Subcutaneous preadipocyte (primary cell): ENCODE measurements around the gene TMED4.

GRCh38 chr7:44107357-44108278 is 3.5 kb downstream of the AEBP1 start:
- CAGE, long polyA plus RNA = no peak

DNA sequence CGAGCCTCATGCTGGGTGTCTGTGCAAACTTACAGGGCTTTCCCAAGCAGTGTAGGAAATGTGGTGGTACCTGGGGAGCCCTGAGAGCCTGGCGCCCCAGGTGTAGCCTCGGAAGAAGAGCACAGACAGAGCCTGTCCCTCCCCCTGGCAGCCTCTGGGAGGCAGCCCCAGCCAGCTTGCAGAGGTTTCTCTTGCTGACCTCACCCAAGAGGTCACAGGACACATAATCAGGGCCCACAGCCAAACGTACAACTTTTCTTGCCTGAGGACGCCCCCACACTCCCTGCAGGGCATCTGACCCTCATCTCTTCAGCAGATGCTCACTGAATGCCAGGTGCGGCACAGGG is 16.1 kb upstream of the MYL7 start:
- CAGE, long polyA plus RNA = no peak

DNA sequence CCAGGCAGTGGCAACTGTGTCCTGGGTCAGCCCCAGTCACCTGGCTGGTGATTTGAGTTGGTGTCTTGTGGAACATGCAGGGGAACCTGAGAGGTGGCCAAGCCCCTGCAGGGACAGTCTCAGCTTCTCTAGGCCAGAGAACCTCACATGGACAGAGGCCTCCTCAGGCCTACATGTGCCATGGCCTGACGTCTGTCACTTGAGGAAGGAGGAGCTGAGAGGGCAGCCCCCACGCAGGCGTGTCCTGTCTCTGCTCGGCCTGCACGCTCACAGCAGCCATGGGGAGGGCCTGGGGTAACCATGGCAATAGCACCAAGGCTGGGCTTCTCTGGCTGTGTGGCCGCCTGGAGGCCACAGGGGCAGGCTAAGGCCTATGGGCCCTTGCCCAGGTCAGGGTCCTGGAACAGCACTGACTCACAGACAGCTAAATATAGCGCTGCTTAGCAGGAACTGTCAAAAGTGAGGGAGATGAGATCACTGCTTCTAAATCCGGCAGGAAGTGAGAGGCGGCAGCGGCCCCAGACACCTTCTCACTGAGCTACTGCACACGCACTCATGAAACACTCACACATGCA is 57.0 kb downstream of the YKT6 start:
- CAGE, long polyA plus RNA = no peak

- CAGE, long polyA plus RNA = no peak
These were observed 61.1 kb downstream of the CAMK2B start for GRCh38 chr7:44264167-44264858.

- CAGE, long polyA plus RNA = no peak
These were observed at the start of gene TMED4 for GRCh38 chr7:44581861-44582416. Gene TMED4 (minus strand): TSS chr7:44582231.

- CAGE, long polyA plus RNA = no peak
These were observed 28.2 kb downstream of the OGDH start for GRCh38 chr7:44634582-44634998.

DNA sequence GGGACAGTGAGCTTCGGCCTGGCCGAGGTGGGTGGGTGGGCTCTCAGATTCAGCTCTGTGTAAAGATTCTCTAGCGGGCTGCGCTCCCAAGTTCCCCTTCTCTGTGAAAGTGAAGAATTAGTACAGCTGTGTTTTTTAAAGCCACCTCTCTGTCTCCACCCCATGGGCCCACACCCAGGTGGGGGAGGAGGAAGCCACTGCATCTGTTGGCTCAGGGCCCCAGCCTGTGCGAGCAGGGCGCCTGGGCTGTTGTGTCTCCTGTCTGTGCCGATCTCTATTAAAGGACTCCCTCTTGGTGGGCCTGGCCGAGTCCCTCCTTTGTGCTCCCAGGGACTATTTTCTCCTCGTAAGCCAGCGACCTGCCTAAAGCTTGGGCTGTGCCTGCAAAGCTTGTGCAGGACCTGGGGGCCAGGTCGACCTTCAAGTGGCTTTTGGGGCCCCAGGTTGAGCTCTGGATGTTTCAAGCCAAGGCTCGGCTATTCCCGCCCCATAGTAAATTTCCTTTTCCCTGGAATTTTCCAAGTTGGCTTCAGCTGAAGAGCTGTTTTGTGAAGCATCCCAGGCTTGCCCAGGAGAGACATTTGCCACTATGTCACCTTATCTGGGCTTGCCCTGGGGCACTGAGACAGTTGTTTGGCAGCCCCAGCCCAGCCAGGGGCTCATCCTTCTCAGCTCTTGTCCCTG is 19.9 kb downstream of the ZMIZ2 start:
- CAGE, long polyA plus RNA = no peak

DNA sequence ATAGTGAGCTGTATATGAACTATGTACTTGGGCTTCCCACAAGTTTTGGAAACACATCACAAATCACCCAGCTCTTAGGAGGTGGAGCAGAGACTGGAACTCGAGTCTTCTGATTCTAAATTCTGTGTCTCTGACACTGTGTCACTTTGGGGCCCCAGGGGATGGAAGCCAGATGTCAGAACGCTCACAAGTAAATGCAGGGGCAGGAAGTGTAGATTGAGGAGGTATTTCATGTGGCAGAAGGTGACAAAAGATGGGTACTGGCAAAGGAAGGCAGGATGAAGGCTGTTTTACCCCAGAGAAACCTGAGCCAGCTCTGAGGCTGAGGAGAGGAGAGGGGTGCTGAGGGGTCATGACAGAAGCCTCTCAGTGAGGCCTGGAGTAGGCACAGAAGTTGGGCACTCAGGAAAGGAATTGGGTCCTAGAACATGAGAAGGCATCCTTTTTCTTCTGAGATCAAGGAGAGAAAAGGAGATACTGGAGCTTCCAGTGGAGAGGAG is 6.1 kb upstream of the PURB start:
- CAGE, long polyA plus RNA = no peak

- CAGE, long polyA plus RNA = no peak
These were observed 16.1 kb downstream of the MYO1G start for GRCh38 chr7:44962353-44963509.

DNA sequence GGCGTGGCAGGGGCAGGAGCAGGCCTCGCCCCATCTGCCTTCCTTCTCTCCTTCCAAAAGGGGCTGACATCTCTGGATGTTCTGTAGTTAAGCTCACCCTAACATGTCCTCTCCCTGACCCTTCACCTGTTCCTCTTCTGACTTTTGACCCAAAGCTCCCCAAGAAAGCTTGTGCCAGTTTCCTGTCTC is 11.9 kb downstream of the MYO1G start:
- CAGE, long polyA plus RNA = no peak

- CAGE, long polyA plus RNA = no peak
These were observed 808 bp downstream of the MYO1G start for GRCh38 chr7:44977888-44978526.

DNA sequence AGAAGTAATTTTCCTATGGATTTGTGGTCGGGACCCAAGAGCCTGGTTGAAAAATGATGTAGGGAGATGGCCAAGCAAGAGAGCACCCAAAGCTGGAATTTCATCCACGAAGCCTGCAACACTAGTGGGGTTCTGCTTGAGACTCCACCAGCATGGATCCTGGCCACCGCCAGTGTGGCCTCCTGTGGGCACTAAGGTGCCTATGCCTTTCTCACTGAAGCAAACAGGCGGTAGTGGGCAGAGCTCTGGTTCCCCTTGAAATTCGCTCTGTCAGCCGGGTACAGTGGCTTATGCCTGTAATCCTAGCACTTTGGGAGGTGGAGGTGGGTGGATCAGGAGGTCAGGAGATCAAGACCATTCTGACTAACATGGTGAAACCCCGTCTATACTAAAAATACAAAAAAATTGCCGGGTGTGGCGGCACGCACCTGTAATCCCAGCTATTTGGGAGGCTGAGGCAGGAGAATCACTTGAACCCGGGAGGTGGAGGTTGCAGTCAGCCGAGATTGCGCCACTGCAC is 28.2 kb downstream of the CCM2 start:
- CAGE, long polyA plus RNA = no peak

GRCh38 chr7:45210977-45211126 is 53.3 kb downstream of the RAMP3 start:
- CAGE, long polyA plus RNA = no peak

GRCh38 chr7:45687729-45688254 is 113.6 kb downstream of the ADCY1 start:
- CAGE, long polyA plus RNA = no peak

GRCh38 chr7:45691037-45691422 is 116.9 kb downstream of the ADCY1 start:
- CAGE, long polyA plus RNA = no peak

GRCh38 chr7:45700213-45700889 is 126.2 kb downstream of the ADCY1 start:
- CAGE, long polyA plus RNA = no peak

DNA sequence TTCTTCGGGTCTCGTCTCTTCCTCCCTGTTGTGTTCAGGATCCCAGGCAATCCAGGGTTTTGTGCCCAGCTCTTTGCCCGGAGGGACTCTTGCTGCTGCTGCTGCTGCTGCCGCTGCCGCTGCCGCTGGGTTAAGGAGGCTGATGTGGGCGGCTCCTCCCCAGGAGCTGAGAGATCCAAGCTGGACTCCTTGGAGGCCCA is 6.9 kb downstream of the CCDC201 start:
- CAGE, long polyA plus RNA = no peak

GRCh38 chr7:45885558-45886315 is 2.6 kb upstream of the IGFBP1 start:
- CAGE, long polyA plus RNA = no peak

DNA sequence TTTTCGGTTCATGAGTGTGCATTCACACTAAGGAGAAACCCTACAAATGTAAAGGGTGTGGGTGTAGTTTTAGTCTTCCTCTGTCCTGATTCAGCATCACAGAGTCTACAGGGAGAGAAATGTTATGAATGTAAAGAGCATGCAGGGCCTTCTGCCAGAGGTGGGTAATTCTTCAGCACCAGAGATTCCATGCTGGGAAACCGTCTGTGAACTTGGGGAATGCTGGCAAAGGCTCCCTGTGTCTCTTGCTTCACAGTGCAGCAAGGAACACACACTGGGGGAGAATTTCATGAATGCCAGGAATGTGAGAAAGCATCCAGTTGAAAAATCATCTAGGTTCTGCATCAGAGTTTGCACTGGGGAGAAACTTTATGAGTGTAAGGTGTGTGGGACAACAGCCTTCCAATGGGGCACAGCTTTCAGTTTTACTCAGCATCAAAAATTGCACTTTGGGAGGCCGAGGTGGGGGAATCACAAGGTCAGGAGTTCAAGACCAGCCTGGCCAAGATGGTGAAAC is 224.3 kb upstream of the IGFBP3 start:
- CAGE, long polyA plus RNA = no peak

GRCh38 chr7:46461148-46461573 is 540.1 kb upstream of the IGFBP3 start:
- CAGE, long polyA plus RNA = no peak